ENCODE measurements around the genes RNF26 and TLCD5.

GRCh38 chr11:119266070-119267012 lies 50.6 kb downstream of the MCAM start:
- RRBS: no CpG with 5 or more reads among the region's 10 CpGs

DNA sequence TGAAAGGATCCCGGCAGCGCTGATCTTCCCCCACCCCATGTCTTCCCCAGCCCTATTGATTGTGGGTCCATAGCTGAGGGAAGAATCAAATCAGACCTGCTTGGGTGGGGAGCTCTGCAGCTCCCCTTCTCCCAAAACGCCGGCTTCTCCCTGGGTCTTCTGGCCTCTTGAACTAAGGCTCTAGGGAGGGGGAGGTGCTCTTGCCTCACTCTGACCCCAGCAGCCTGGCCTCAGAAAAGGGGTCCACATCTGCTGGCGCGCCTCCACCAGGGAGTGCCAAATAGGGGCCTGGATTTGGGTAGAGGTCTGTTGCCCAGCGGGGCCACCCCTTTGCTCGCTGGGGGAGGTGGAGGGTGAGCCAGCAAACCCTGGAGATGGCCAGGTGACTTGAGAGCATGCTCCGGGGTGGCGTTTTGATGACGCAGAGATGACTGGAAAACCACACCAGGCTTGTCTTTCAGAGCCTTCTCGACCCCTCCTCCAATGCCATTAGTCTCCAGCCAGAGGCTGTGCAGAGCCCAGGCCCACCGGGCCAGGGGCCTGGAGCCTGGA lies 1.1 kb upstream of the MCAM start:
- RRBS: no CpG with 5 or more reads among the region's 13 CpGs

DNA sequence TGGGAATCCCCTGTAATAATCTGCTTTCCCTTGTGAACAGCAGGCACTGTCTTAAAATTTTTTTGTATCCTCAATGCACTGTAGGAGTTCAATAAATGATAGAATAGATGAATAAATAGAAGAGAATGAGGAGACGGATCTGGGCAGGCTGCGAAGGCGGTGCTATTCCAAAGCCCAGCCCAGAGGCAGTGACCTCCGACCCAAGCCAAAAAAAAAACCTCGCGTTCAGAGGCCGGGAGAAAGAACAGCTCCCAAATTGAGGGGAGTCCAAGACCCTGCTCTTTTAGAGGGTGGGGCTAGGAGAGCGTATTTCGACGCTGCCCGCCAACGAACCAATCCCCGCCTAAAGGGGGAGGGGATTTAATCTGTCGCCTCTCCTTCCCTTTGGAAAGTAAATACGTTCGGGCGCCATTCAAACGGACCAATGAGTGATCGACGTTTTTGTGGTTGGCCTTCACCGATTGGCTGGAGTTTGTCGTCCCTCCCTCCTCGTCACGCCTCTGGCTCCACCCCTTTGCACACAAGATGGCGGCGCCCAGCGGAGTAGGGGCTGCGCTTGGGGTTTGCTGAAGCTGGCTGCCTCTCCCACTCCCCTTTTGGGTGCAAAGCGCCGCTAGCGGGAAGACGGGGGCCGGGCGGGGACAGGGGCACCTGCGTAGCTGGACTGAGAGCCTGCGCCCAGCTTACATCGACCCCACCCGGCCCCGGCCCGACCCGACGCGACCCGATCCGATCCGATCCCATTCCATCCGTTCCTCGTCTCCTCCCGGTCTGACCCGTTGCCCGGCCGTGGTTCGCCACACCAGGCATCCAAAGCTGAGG lies at the start of gene RNF26:
RNF26 (plus strand) TSS at position 519 of the 822 bp plus-strand sequence.
- RRBS: 1% methylated on average over 17 of the region's 53 CpGs

DNA sequence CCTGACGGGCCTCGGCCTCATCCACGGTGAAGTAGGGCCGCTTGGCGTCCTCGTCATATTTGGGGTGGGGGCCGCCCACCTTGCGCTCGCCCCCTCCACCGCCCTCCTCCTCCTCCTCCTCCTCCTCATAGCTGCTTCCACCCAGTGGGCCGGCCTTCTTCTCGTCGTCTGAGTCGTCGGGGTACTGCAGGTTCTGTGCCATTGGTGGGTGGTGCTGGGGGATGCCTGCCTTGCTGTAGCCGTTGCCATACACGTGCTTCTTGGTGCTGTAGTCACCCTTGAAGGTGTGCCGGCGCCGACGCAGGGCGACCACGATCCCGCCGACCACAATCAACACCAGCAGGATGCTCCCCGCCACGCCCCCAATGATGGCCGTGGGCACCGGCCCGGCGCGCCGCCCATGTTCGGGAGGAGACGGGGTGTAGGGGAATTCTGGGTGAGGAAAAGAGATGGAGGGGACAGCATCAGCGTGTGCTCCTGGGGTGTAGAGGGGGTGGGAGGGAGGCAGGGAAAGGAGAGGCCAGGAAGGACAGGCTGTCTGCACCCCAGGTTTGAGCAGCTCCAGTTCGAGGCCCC lies 64.0 kb downstream of the NECTIN1 start:
- RRBS: no CpG with 5 or more reads among the region's 37 CpGs

- RRBS: no CpG with 5 or more reads among the region's 3 CpGs
Measured at GRCh38 chr11:119993931-119994271, 144.0 kb downstream of the TRIM29 start.

- RRBS: no CpG with 5 or more reads among the region's 17 CpGs
Measured at GRCh38 chr11:120128138-120129266, 9.4 kb downstream of the TRIM29 start.

GRCh38 chr11:120182766-120183227 lies 28.0 kb upstream of the OAF start:
- RRBS: no CpG with 5 or more reads among the region's 3 CpGs

GRCh38 chr11:120203597-120204079 lies 7.2 kb upstream of the OAF start:
- RRBS: no CpG with 5 or more reads among the region's 6 CpGs

GRCh38 chr11:120213210-120213793 lies 2.5 kb downstream of the OAF start:
- RRBS: no CpG with 5 or more reads among the region's 4 CpGs

- RRBS: no CpG with 5 or more reads among the region's 1 CpG
Measured at GRCh38 chr11:120230818-120231168, 9.1 kb upstream of the POU2F3 start.

- RRBS: no CpG with 5 or more reads among the region's 11 CpGs
Measured at GRCh38 chr11:120306330-120306877, 18.7 kb upstream of the TLCD5 start.

DNA sequence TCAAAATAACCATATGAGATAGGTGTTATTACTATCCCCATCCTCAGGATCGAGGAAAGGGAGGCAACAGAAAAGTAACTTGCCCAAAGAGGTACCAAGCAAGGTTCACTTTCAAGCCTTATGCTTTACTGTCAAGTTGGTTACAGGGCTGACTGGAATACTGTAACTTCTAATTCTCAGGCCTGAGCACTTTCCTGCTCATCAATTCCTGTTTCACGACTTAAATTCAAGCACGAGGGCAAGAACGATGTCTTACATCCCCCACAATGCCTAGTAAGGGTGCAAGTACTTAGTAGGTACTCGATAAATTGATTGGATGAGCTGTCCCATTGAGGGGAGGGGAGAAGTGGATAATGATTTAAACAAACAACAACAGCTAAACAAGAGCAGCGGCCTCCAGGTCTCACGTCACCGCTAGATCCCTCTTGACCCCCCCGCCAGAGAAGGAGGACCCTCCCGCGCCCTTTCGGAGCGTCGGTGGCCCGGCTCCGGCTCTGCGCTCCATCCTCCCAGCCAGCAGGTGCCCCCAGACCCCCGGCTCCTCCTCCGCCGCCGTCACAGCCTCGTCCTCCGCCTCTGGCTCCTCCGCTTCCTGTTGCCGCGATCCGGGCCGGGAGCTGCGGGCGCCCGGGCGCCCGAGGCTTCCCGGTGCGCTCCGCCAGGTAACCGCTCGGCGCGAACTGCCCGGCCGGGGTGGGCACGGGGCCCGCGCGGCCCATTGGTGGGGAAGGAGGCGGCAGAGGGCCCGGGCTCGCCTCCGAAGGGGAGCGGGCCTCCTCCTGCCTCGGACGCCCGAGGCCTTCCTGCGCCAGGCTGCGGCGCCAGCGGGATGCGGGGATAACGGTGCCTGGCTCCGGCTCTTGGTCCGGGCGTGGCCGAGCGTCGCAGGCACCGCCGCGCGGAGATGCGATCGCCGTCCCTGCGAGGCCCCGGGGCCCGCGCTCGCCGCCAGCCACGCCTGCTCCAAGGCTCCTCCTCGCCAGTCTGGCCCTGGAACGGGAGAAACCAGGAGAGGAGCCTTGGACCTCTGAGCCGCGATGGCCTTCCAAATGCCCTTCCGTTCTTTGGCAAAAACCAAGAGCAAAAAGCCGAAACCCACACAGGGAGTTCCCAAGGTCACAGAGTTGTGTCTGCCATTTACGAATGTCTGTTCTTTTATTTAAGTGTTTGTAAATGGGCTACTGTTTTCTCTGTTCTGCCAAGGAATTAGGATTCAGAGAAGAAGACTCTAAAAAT lies at the start of gene TLCD5:
TLCD5 (plus strand) TSS at position 593 of the 1,236 bp plus-strand sequence.
- RRBS: 1% methylated on average over 47 of the region's 87 CpGs

- RRBS: no CpG with 5 or more reads among the region's 2 CpGs
Measured at GRCh38 chr11:120325943-120326231, 788 bp downstream of the TLCD5 start.

DNA sequence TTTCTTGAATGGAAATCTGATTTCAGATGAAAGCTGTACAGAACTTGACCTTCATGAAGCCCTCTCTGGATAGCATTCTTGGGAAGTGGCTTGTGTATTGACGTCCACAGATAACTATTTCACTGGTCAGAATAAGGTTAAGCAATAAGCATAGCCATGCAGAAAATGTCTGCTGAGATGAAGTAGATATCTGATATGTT lies 1.1 kb downstream of the TLCD5 start:
- RRBS: no CpG with 5 or more reads among the region's 1 CpG

DNA sequence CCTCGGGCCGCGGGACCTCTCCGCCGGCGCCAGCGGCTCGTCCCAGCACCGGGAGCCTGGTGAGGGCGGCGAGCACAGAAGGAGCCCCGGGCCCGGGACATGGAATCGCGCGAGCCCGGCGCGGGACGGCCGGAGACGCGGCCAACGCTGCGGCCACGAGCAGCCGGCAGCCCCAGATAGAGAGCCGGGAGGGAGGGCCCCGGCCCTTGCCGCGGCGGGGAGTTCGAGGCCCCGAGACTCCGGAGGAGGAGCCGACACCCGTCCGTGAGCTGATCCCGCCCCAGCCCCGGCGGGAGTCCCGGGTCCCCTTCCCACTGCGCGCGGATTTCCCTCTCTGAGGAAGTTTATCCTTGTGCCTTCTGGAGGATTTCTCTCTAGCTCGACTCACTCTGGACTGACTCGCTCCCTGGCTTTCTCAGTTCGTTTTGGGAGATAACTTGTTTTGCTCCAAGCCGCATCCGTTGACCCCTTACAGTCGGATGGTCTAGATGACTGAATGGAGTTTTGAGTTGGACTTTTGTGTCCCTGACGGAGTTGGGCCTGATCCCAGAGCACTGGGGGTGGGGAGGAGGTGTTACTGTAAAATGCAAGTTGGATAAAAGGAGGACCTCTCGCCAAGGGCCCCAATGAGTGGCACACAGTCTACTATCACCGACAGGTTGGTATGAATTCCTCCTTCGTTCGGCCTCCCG lies 551 bp downstream of the ARHGEF12 start:
- RRBS: 1% methylated on average over 20 of the region's 57 CpGs

DNA sequence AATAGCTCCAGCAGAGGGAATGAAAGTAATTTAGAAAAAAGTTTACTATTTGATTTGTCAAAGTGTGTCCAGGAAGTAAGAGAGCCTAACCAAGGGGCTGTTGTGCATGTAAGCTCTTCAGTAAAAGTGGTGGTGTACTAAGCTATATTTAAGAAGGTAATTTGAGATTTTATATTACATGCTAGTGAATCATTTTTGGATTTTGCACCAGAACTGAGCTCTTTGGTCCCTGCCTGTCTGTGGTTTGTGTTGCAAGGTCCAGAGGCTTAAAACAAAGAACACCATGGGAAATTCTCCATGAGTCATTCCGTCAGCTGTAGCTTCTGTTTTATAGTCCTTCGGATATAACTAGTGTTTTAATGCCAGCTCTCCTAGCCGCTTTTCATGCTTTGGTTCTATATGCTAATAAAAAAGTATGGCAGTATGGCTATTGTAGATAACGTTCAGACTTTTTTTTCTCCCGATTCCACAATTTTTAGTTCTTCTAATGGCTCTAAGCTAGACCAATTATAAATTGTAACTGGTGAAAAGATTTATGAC lies 64.6 kb downstream of the ARHGEF12 start:
- RRBS: no CpG with 5 or more reads among the region's 5 CpGs

DNA sequence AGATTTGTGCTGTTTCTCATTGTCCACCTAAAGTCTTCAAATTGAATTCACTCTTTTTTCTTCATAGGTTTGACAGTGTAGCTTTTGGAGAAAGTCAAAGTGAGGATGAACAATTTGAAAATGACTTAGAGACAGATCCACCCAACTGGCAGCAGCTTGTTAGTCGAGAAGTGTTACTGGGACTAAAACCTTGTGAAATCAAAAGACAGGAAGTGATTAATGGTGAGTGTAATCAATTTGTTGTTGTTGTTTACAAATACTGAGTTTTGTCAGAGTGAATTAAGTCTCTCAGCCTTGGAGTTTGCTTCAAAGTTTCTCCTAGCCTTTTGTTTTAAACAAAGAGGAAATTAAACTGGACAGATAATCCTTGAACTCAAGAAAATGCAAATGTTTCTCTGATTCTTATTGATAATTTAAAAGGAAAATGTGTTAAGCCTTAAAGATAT lies 53.5 kb upstream of the GRIK4 start:
- RRBS: no CpG with 5 or more reads among the region's 1 CpG

GRCh38 chr11:120460445-120460784 lies 51.1 kb upstream of the GRIK4 start:
- RRBS: no CpG with 5 or more reads among the region's 4 CpGs

- RRBS: no CpG with 5 or more reads among the region's 7 CpGs
Measured at GRCh38 chr11:120883725-120884254, 140.1 kb upstream of the TBCEL start.

DNA sequence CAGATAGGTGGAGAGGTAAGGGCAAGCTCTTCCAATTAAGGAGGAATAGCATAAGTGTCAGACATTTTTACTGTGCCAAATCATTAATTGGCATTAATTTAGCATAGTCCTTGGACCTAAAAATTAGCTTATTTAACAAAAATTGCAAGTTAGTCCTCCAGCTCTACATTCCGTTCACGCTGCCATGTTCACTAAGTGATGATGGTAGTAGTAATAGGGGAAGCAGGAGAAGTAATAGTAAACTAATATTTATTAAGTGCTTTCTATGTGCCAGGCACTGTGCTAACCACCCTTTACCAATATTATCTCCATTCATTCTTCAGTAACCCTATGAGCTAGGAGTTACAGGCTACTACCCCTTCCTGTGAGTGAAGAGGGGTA lies 11.0 kb downstream of the TBCEL start:
- RRBS: no CpG with 5 or more reads among the region's 2 CpGs

Measured in HCT116 (cell line).